SK-N-DZ (cell line): ENCODE measurements around a stretch of chr14.

DNA sequence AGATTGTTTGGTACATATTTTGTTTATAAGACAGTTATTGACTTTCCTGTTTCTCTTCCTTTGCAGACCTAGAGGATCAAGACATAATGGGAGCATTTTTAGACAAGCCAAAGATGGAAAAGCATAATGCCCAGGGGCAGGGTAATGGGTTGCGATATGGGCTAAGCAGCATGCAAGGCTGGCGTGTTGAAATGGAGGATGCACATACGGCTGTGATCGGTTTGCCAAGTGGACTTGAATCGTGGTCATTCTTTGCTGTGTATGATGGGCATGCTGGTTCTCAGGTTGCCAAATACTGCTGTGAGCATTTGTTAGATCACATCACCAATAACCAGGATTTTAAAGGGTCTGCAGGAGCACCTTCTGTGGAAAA, 33.6 kb downstream of the PPM1A start:
RAMPAGE:
- cytosol, long total RNA: no peak
- nucleus, long total RNA: no peak

DNA sequence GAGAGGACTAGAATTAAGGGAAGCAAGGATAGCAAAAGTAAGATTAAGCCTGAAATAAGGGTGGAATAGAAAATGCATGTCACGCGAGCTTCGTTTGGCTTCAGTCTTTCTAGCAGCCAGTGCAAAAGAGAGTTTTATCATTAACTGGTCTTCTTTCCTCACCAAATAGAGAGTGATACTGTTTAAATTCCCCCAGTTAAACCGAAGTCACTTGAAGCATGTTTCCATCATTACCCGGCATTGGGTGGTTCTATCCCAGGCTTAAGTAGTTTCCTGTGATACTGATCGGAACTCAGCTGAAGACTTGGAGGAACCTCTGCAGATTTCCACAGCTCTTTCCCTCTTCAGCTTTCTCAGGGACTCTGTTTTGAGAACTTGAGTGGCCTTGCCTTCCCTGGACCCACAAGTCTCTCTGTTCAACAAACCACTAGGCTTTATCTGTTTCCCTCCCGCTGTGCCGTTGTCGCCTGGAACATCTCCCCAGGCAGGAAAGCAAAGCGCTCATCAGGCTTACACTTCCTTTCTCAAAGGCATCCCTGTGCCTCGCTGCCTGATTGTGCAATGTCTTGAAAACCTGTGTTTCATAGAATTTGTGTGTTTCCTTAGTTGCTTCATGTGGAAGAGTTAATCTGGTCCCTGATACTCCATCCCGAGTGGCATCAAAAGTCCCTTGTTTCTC, 63.9 kb downstream of the PPM1A start:
RAMPAGE:
- cytosol, long total RNA: no peak
- nucleus, long total RNA: no peak

DNA sequence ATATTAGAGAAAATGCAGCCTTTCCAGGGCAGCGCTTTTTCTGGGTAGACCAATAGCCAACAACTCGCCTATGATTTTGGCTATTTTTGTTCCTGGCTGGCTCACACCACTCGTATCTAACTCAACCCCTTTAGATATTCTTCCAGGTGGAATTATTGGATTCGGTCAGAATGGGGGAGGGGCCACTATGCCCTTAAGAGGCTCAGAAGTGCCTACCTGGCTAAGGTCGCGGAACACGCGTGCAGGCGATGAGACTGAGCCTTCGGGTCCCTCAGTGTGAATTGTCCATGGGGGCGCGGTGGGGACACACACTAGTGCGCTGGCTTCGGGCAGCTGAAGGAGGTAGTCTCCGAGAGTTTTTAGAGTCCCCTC, 7.9 kb downstream of the SIX1 start:
RAMPAGE:
- cytosol, long total RNA: no peak
- nucleus, long total RNA: no peak

DNA sequence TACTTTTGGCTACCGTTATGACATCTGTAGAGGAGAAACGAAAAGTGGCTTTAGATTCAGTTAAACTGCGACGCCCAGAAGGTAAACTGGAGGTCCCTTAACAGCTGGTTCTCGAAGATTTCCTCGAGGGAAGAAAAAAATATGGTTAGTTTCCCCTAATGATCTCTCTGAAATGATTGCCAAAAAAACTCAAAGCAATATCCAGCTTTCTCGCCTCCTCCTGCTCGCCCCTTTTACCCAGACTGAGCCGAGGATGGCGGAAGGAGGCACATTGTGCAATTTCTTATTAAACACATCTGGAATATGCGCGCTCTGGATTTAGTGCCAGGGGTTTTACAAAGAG, 5.8 kb downstream of the SIX1 start:
RAMPAGE:
- cytosol, long total RNA: no peak
- nucleus, long total RNA: no peak

RAMPAGE:
- cytosol, long total RNA: no peak
- nucleus, long total RNA: no peak
Observed at GRCh38 chr14:60649913-60650687, 823 bp upstream of the SIX1 start.

RAMPAGE:
- cytosol, long total RNA: no peak
- nucleus, long total RNA: no peak
Observed at GRCh38 chr14:60658110-60658699, 8.9 kb upstream of the SIX1 start.

DNA sequence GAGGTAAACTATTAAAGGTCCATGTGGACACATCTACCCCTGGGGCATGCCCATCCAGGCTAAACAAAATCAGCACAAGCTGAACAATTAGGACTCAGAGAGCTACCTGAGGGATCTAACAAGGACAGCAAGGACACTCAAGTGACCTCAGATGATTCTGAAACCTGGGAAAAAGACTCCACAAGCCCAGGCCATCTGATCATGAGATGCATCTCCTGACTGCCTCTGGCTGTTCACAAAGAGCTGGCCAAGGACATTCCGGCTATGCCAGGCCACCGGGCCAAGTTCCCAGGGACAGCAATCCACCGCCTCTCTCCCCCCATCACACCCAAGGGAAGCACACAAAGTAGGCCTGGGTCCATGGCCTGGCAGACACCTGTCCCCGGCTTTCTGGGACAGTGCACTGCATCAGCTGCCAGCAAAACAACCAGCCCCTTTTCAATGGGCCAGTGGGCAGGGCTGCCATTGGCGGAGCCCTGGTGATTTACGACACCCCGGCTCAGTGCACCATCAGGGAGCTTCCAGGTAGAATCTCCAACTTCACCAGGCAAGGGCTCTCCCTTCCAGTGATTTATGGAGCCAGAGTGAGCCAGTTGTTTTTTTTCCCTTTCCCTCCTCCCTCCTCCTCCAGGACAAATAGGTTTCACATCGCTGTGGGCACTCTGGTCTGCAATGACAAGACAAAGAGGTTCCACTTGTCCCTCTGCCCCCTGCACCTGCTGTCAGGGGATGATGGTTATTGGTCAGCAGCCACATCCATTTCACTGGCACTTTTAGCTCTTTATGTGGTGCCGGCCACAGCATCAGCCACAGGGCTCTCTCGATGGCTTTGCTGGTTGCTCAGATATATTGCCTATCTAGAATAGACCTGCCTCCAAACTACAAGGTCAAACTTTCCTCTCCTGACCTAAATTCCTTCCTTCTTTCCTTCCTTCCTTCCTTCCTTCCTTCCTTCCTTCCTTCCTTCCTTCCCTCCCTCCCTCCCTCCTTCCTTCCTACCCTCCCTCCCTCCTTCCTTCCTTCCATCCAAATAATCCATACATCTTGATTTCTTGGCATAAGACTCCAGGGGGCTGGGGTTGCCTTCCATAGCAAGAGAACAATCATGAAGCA, 149.7 kb downstream of the SLC38A6 start:
RAMPAGE:
- cytosol, long total RNA: no peak
- nucleus, long total RNA: no peak

DNA sequence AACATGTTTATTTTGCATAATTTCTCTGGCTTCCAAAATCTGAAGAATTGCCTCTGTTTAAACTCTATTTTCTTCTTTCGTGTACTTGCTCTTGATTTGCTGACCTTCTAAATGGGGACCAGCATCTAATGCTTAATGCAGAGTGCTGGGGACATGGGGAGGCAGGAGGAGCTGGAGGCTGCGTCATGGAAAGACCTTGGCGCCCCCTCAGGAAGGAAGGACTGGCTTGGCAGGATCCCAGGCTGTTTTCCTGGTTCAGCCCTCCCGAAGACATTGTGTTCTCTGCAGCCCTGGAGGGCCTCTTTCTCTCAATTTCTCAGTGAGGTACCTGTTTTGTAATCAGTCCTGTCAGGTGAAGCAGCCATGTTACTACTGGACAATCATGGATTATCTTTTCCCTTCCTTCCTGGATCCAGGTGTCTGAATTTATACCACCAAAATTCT, 5.5 kb downstream of the PRKCH start:
RAMPAGE:
- cytosol, long total RNA: no peak
- nucleus, long total RNA: no peak

DNA sequence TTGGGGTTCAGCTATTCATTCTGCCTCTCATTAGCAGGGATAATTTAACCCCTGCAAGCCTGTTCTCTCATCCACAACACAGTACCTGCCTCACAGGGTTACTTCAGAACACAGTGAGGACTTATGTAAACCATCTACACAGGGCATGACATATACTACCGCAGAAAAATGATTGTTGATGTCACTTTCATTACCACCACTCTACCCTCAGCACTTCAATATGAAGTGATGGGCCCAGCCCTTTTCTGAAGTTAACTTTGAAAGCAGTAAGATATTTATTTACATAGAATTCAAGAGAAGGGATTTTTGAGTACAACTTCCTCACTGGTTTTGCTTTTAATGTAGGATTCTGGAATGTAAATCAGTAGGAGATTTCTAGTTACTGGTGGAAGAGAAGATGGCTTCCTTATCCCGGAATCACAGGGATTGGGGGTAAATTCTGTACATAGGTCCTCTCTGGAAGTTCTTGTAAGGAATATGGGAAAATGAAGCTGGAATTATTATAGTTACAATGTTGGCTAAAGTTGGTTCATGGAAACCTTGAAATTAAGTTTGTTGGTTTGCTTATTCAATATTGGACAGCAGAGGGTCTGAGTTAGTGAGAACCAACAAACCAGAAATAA, 14.7 kb downstream of the PRKCH start:
RAMPAGE:
- cytosol, long total RNA: no peak
- nucleus, long total RNA: no peak

GRCh38 chr14:61474028-61474549, 152.7 kb downstream of the PRKCH start:
RAMPAGE:
- cytosol, long total RNA: no peak
- nucleus, long total RNA: no peak

DNA sequence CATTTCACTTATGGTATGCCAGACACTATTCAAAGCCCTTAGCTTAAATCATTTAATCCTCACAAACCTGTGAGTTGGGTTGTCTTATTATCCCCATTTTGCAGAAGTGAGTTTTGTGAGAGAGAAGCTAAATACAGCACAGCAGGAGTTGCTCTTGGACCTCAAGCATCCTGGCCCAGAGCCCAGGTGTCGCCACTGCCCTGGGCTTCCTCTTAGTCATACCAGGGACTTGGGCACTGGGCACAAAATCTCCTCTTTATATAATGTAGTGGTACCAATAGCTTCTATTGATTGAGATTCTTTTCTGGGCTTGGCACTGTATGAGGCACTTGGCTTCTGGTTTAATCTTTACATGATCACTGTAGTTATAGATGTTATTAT, 156.8 kb downstream of the PRKCH start:
RAMPAGE:
- cytosol, long total RNA: no peak
- nucleus, long total RNA: no peak

RAMPAGE:
- cytosol, long total RNA: no peak
- nucleus, long total RNA: no peak
Observed at GRCh38 chr14:61662305-61662684, 33.0 kb upstream of the HIF1A start.

DNA sequence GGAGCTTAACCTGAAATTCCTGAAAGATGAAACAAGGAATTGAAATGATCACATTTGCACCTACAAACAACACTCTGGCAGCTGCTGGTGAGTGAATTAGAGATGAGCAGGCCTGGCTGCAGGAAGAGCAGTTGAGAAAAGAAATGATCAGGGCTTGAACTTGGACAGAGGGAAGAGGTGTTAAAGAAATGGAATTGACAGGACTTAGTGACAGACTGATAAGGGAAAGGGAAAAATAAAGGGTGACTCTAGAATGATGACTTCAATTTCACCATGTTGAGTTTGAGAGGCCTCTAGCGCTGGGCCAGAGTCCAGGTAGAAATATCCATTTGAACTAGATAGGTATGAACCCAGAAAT, 26.1 kb upstream of the HIF1A start:
RAMPAGE:
- cytosol, long total RNA: no peak
- nucleus, long total RNA: no peak

GRCh38 chr14:61694707-61695375, 472 bp upstream of the HIF1A start:
RAMPAGE:
- cytosol, long total RNA: no peak
- nucleus, long total RNA: no peak

DNA sequence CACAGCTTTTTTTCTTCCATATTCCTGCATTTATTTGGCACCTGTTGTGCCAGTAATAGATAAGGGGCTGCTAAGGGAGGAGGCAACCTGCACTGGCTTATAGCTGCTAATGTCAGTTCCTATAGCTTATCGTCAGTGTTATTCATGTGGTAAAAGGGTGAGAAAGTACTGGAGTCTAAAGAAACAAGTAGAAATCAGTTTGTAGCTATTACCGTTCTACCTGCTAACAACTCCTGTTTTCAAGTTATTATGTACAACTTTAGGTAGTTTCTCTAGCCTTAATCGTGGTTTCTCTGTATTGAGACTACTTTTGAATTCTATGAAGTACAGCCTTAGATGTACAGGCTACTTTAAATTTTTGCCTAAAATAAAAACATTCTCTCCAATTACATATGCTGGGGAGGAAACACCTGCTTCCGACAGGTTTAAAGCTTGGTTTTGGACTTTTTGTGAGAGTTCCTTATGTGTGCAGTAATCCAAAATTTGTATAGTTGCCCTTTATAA, 24.5 kb downstream of the HIF1A start:
RAMPAGE:
- cytosol, long total RNA: no peak
- nucleus, long total RNA: no peak

GRCh38 chr14:61739428-61739627, 22.9 kb upstream of the SNAPC1 start:
RAMPAGE:
- cytosol, long total RNA: no peak
- nucleus, long total RNA: no peak

GRCh38 chr14:61741500-61741679, 20.8 kb upstream of the SNAPC1 start:
RAMPAGE:
- cytosol, long total RNA: no peak
- nucleus, long total RNA: no peak

DNA sequence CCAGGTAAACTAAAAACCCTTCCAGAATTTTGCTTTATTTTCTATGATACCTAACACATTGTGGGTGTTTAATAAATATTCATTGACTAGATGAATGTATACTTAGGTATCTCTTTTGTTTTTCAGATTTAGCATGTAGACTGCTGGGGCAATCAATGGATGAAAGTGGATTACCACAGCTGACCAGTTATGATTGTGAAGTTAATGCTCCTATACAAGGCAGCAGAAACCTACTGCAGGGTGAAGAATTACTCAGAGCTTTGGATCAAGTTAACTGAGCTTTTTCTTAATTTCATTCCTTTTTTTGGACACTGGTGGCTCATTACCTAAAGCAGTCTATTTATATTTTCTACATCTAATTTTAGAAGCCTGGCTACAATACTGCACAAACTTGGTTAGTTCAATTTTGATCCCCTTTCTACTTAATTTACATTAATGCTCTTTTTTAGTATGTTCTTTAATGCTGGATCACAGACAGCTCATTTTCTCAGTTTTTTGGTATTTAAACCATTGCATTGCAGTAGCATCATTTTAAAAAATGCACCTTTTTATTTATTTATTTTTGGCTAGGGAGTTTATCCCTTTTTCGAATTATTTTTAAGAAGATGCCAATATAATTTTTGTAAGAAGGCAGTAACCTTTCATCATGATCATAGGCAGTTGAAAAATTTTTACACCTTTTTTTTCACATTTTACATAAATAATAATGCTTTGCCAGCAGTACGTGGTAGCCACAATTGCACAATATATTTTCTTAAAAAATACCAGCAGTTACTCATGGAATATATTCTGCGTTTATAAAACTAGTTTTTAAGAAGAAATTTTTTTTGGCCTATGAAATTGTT, 15.2 kb upstream of the SNAPC1 start:
RAMPAGE:
- cytosol, long total RNA: no peak
- nucleus, long total RNA: no peak

RAMPAGE:
- cytosol, long total RNA: no peak
- nucleus, long total RNA: no peak
Observed at GRCh38 chr14:61752110-61752417, 10.2 kb upstream of the SNAPC1 start.

DNA sequence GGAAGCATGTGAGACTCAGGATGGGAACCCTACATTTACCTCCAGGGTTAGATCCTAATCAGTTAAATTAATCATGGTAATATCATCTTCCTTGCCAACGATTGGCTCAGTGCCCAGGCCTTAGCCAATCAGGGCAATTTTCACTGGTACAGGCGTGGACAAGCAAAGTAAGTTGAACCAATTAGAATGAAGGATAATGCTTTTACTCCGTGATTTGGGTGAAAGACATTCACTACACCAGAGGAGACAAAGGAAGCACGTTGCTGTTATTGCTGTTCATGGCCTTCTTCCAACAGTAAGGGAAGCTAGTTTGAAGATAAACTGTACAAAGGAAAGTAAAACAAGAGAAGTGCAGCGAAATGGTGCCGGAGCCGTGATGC, 353.3 kb downstream of the SYT16 start:
RAMPAGE:
- cytosol, long total RNA: no peak
- nucleus, long total RNA: no peak